Jejunum (tissue), 1 donor: ENCODE measurements around a stretch of chr3.

DNA sequence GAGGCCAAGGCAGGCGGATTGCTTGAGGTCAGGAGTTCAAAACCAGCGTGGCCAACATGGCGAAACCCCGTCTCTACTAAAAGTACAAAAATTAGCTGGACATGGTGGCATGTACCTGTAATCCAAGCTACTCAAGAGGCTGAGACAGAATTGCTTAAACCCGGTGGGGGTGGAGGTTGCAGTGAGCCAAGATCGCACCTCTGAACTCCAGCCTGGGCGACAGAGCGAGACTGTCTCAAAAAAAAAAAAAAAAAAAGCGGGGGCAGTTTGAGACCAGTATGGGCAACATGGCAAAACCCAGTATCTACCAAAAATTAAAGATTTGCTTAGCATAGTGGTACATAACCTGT is 103.0 kb downstream of the SLMAP start:
- PRO-cap, result no peak

DNA sequence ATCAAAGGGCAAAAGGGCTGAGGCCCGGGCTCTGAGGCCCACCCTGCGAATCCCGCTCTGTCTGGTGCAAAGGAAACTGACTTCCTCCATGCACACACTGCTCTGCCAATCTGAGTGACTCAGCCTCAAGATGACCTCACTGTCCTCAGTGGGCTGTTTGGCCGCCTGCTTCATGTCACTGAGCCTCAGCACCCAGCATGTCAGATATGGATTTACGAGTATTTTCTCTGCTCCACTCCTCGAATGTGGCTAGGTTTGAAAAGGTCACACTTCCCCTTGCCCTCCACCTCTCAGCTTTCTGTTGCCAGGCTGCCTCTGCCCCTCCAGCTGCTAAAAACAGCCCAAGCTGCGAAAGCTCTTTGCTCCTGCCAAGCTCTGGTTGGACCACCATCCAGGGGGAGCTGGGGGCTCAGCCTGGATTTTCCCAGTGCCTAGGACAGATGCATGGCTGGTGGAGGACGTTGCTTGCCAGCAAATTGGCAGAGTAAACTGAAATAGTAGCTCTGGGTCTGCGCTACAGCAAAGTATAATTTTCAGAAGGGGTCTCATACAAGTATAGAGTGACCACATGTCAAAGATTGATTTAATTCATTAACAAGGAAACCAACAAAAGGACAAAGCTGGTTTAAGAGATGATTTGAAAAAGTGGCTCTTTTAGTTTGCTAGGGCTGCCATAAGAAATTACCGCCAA is 56.6 kb upstream of the FLNB start:
- PRO-cap, result no peak

- PRO-cap, result no peak
Observed at GRCh38 chr3:58012756-58013099, 4.5 kb downstream of the FLNB start.

DNA sequence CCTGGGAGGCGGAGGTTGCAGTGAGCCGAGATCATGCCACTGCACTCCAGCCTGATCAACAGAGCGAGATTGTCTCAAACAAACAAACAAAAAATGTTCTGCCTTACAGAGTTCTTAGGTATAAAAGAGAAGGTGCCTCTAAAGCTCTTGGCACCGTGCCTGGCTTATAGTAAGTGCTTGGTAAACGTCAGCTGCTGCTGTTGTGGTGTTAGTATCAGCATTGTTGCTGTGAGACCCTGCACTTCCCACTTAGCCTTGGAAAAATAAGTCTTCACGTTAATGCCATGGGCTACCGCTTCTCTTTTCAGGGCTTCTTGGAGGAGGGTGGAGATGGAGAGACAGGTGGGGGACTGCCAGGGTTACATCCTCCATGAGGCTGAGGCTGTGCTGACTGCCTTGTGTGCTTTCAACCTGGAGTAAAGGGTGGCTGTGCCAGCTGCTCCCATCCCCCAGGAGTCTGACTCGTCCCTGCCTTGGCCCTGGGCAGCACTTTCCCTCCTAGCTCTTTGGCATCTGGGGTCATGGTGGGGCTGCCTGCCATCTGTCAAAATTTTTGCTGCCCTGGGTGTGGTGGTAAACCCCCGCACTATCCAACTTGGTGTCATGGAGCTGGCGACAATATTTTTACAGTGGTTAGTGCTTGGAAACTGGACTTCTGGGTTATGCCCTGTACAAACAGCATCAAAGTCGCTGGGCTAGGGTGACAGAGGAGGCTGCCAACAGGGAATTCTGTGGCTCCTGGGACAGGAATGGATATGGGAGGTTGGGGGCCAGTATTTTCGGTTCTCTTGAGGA is 17.8 kb downstream of the FLNB start:
- PRO-cap, result no peak

- PRO-cap, result no peak
Observed at GRCh38 chr3:58059363-58060314, 51.4 kb downstream of the FLNB start.

DNA sequence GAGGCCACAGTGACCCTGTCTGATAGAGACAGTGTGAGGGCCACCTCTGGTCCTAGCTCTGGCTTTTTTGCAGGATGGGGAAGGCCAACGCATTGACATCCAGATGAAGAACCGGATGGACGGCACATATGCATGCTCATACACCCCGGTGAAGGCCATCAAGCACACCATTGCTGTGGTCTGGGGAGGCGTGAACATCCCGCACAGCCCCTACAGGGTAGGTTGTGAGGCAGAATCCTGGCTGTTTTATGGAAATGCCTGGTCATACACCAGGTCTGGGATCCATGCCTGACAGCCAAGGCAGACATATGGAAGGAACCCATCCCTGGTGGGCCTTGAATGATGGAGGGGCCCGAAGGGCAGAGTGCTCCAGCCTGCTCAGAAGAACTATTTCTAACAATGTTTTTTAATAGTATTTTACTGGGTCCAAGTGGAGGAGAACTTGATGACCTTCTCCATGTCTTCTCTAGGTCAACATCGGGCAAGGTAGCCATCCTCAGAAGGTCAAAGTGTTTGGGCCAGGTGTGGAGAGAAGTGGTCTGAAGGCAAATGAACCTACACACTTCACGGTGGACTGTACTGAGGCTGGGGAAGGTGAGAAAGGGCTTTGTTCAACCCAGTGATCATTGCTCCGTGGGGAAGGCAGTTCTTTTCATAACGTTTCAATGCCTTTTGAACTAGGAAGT is 101.0 kb downstream of the FLNB start:
- PRO-cap, result no peak

DNA sequence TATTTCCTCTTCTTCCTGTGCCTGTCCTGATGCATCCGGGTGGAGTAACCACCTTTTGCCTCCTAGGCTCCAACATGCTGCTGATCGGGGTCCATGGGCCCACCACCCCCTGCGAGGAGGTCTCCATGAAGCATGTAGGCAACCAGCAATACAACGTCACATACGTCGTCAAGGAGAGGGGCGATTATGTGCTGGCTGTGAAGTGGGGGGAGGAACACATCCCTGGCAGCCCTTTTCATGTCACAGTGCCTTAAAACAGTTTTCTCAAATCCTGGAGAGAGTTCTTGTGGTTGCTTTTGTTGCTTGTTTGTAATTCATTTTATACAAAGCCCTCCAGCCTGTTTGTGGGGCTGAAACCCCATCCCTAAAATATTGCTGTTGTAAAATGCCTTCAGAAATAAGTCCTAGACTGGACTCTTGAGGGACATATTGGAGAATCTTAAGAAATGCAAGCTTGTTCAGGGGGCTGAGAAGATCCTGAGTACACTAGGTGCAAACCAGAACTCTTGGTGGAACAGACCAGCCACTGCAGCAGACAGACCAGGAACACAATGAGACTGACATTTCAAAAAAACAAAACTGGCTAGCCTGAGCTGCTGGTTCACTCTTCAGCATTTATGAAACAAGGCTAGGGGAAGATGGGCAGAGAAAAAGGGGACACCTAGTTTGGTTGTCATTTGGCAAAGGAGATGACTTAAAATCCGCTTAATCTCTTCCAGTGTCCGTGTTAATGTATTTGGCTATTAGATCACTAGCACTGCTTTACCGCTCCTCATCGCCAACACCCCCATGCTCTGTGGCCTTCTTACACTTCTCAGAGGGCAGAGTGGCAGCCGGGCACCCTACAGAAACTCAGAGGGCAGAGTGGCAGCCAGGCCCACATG is 40.0 kb downstream of the DNASE1L3 start:
- PRO-cap, result no peak

DNA sequence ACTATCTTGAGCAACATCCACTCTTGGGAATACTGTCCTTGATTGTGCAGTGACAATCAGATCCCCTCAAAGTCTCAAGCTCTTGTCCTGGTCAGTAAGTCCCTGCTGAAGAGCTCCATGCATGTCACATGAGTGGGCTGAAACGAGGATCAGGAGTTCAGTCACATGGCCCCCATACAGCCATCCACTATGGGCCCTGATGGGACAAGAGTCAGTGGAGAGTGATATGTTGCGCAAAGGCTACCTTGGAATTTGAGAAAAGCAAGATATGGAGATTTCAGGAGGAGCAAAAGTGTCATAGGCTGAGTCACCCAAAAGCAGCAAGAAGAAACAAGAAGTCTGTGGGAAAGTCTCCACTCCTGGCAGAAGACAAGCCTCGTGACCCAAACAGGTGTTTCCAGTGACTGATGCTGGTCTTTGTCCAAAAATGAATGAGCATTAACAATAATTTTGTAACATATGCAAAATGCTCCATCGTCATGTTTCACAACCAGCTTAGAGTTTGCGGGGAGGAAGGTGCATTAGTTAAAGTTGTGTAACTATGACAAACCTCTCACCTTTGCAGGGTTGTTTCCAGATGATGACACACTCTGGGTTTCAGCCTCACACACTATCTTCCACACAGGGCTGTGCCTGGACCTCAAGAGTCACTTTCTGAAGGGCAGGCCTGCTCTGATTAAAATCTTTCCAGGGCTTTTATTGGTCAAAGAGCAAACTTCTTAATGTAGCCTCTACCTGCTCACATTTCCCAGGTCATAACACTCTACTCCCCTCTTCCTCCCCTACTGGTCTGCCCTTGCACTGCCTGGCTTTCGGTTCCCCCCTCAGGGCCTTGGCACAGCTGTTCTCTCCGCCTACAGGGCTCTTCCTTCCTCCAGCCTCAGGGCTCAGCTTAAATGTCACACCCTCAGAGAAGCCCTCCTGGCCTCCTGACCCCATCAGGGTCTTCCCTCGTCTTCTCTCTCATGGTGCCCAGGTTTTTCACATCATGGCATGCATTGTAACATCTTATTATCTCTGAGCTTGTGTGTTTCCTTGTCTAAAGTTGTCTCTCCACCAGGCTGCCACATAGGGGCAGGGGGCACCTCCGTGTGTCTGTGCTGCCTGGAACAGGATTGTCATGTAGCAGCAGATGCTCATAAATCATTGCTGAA is 4.0 kb upstream of the DNASE1L3 start:
- PRO-cap, result no peak

- PRO-cap, result no peak
Observed at GRCh38 chr3:58272253-58272655, 33.8 kb upstream of the RPP14 start.

- PRO-cap, result no peak
Observed at GRCh38 chr3:58353922-58354664, 21.4 kb downstream of the PXK start.

GRCh38 chr3:58424345-58425174 is 9.1 kb downstream of the PDHB start:
- PRO-cap, result no peak

GRCh38 chr3:58620344-58620778 is 43.2 kb upstream of the FAM107A start:
- PRO-cap, result no peak

- PRO-cap, result no peak
Observed at GRCh38 chr3:58624673-58625065, 41.9 kb downstream of the FAM3D start.

DNA sequence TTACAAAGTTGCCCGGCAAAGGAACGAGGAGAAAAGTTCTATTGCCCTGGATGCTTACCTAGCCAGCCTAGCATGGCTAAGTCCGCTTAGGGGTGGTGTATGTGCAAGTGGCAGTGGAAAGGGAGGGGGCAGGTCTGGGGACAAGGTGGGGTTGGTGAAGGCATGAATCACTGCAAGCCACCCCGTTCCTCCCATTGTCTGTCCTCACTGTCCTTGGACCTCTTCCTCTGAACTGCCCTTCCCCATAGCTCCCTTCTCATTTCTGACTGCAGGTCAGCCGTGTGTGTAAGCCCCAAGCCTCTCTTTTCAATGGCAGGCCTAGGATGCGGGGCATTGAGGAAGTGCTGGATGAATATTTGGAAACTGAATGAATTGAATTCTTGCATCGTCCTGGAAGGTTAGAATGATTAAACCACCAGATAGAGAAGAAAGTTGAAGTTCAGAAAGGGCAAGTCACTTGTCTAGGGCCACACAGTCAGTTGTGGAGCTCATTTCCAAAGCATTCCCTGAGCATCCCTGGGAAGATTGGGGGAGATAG is 8.6 kb downstream of the FAM3D start:
- PRO-cap, result no peak

DNA sequence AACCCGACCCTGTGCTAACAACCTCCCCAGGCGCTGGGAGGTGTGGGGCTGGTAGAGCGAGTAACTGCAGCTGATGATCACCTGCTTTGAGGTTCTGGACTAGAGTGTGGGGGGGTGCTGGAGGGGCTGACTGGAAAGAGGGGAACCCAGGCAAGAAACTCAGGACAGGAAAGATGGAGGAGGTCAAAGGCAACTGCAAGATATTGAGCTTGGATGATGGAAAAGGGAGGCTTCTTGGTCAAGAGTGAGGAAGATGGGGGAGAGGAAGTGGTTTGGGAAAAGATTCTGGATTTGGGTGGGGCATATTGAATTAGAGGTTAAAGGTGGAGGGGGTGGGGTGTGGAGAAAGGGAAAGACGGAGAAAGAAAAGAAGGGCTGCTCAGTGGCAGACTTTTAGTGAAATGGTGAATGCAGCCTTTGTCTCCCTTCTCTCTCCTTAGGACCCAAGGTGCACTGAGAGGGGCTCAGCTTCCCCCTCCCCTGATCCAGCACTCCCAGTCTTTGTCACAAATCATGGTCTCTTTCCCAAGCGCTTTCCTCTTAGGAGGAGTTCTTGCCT is 618 bp upstream of the FAM3D start:
- PRO-cap, result no peak

GRCh38 chr3:59360232-59360789 is 310.5 kb upstream of the CFAP20DC start:
- PRO-cap, result no peak

- PRO-cap, result no peak
Observed at GRCh38 chr3:60078988-60079544, 1029.2 kb upstream of the CFAP20DC start.

DNA sequence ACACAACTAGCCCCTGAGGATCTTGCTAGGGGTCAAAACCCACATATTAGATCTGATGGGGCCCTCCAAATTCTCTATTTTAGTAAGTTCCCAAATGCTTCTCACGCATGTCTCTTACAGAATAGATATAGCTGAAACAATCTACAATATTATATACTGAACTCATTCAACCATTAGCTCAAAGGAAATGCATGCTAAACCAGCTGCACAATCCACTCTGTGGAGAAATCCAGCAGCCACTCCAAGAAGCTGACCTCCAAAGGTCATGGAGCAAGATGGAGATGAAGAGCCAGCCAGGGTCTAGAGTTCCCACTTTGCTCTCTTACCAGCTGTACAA is 1075.0 kb upstream of the CFAP20DC start:
- PRO-cap, result no peak

- PRO-cap, result no peak
Observed at GRCh38 chr3:60427820-60428365, 823.4 kb downstream of the FHIT start.

- PRO-cap, result no peak
Observed at GRCh38 chr3:61250663-61251140, 550 bp downstream of the FHIT start.